Ureter (tissue), 1 donor: Measurements from ENCODE around the genes MRPS11 and AEN.

DNA sequence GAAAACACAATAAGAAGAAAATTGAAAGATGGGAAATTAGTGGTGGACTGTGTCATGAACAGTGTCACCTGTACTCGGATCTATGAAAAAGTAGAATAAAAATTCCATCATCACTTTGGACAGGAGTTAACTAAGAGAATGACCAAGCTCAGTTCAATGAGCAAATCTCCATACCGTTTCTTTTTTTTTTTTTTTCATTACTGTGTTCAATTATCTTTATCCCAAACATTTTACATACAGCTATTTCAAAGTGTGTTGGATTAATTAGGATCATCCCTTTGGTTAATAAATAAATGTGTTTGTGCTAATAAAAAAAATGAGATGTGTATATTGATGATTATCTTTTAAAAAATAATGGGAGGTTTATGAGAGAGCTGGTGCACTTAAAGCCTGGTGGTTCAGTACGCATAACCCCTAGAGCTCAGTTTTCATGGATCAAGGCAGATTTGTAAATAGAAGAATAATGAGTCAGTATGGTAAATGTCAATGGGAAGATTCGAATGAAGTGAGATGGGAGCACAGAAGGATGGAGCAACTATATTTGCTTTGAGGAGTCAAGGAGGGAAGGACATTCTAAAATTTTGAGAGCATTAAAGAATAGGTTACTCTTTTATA lies 35.2 kb downstream of the AKAP13 start:
- PRO-cap = no peak

GRCh38 chr15:85482741-85483247 lies 102.4 kb downstream of the AKAP13 start:
- PRO-cap = no peak

GRCh38 chr15:85494039-85494917 lies 113.9 kb downstream of the AKAP13 start:
- PRO-cap = no peak

DNA sequence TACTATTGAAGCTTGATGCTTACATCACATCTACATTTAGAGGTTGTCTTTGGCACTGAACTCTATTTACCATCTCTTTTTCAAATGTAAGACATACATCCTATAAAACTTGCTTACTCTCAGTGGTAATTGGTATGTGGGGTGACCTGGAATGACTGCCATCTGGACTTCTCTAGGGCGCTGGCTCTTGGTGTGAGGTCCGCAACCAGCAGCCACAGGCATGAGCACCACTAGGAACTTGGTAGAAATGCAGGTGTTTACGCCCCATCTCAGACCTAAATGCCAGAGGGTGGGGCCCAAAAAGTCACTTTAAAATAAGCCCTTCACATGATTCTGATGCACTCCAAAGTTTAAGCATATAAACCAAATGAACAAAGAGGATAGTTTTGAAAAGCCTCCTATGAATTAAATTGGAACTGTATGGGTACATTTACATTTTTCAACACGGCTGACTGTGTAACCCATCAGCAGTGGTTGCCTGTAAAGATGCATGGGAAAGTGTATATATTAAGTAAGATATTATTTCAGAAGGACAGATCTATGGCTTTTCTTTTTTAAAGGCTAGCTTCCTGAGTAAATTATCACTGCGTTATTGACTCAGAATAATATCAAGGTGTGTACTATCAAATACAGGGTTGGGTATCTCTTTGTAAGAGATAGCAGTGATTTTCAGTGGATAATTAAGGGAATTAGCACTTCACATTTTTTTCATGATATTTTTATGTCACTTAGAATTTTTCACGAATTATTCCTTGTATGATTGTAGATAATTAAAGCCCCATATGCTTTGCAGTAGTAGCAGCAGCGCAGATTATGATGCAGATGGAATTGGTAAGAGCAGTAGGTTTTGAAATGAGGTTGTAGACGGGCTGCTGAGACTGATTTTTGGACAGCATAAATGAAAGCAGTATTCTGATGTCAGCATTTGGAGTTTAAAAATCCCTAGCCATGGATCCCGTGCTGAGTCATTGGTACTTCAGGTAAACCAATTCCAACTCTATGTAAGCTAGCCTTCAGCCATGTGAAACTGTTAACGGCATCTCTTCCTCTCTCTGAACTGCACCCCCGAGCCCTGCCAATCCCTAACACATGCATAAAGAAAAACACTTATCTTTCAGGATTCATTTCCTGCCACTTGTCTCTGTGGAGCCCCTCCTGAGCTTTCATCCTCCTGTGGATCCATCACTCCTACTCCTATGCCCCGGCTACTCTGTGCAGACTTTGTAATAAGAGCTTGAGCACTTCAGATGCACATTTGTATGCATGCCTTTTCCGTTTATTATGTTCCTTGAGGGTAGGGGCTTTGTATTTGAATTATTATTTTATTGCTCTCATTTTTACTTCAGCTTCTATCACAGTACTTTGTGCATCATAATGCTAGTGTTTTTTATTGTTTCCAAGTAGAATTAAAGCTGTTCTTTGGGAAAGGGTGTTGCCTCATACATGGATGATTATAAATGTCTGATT lies 118.7 kb downstream of the AKAP13 start:
- PRO-cap = no peak

- PRO-cap = no peak
These were observed 203.0 kb downstream of the AKAP13 start for GRCh38 chr15:85583379-85583822.

DNA sequence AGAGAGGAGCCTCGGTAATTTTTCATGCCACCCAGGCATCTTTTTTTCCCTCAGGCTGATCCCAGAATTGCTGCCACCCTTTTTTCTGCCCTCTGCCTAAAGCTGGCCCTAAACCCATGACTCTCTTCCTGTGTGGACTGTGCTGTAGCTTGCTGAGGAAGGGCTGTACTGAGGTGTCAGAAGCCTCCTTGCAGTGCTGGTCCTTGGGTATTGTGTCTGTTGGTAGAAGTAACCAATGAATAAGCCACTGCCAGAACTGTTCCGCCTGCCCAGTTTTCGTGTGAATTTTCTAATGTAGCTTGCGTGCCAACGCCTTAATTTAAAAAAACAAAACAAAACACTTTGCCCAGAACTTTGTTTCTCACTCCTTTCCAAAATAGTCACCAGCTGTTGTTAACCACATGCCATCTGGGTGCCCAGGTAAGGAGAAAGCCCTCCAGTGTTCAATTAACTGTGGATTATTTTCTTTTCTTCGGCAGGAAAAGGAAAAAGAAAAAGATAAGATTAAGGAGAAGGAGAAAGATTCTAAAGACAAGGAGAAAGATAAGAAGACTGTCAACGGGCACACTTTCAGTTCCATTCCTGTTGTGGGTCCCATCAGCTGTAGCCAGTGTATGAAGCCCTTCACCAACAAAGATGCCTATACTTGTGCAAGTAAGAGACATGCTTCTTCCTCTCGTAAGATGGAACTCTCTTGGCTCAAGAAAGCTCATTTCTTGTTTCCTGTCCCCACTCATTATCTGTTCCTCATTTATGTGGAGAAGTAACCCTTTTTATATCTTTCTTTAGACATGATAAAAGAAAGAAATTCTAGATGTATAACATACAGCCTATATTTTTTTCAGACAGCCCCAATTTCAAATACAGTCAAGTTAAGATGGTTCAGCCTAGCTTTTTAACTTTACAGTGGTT lies 101.7 kb downstream of the KLHL25 start:
- PRO-cap = no peak

GRCh38 chr15:85704648-85705448 lies 89.9 kb downstream of the KLHL25 start:
- PRO-cap = no peak

DNA sequence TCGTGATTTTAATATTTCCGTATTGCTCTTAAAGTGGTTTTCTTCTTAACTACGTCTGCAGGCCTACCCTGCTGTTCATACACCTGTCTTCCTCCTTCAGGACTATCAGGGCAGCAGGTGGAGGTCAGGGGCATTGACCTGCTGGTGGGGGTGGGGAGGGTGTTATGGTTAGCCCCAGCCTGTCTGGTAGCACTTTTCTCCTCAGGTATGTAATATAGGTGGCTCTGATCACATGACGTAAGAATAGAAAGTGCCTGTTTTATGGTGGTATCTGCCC lies 86.4 kb downstream of the KLHL25 start:
- PRO-cap = no peak

DNA sequence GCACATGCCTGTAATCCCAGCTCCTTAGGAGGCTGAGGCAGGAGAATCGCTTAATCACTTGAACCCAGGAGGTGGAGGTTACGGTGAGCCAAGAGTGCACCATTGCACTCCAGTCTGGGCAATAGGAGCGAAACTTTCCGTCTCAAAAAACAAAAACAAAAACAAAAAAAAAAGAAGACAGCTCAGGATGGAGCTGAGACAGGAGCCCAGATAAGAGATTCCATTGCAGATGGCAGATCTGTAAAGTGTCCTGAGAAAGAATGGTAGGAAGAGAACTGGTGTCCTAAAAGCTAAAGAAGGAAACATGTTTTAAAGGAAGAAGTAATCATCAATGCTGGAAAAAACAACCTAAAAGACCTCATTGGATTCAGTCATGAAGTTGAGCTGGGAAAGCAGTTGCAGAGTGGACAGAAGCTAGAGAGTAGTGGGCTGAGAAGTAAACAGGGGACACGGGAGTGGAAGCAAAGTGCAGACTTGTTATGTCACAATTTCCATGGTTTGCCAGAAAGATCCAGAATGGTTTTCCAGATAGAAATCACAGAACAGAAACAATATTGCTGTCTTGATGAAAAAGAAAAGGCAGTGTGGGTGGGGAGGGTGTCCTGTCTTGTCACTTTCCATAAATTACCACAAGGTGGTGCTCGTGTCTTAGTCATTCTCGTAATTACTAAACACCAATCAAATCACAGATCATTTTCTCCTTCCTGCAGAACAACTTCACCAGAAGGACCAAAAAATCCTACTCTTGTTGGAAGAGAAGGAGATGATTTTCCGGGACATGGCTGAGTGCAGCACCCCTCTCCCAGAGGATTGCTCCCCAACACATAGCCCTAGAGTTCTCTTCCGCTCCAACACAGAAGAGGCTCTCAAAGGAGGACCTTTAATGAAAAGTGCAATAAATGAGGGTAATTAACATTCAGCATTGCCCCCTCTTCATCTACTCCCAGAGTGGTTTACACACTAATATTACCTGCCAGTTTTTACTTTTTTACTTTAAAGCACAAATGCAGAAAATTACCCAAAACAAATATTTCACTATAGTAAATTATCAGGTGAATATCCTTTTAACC lies 64.6 kb downstream of the KLHL25 start:
- PRO-cap = no peak

DNA sequence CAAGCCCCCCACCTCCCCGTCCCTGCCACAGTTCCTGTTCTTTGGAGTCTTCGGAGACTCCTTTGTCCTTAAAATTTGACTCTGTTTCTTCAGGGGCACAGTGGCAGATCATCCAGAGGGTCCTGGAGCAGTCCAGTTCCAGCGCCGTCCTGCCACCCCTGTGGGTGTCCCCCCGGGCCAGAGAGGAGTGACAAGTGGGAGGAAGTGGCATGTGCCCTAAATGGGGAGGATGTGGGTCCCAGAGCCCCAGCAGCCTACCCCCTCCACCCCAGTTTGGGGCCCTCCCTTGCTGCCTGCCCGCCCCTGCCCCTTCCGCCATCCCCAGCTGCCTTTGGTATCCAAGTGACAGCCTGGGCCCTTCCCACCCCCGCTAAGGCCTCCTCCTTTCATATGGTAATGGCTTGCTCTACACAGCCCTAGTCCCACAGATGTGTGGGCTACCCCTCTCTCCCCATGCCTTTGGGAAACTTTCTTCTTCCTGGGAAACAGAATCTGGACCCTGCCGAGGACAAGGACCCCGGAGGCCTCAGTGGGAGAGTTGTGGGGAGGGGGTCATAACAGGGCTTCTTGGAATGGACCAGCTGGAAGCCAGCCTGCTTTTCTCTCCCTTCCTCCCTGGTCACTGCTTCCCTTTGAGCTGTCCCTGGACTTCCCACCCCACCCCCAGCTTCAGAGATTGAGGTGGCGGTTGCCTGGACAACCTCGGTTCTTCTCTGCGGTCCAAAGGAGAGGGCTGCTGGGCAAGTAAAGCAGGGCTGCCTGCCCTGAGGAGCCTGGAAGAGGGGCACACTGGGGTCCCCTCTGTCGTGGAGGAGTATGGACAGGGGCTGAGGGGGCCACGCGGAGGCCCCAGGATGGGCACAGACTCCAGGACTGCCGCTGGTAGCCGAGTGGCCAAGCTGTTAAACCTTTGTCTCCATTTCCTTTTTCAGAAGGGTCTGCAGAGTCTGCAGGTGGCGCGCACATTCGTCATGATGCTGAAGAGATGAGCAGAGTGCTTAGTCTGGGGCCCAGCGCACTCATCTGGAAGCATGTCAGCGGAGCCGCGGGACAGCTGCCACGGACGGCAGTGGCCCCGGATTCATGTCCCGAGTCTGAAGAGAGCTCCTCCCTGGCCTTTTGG lies 43.1 kb downstream of the KLHL25 start:
- PRO-cap = no peak

DNA sequence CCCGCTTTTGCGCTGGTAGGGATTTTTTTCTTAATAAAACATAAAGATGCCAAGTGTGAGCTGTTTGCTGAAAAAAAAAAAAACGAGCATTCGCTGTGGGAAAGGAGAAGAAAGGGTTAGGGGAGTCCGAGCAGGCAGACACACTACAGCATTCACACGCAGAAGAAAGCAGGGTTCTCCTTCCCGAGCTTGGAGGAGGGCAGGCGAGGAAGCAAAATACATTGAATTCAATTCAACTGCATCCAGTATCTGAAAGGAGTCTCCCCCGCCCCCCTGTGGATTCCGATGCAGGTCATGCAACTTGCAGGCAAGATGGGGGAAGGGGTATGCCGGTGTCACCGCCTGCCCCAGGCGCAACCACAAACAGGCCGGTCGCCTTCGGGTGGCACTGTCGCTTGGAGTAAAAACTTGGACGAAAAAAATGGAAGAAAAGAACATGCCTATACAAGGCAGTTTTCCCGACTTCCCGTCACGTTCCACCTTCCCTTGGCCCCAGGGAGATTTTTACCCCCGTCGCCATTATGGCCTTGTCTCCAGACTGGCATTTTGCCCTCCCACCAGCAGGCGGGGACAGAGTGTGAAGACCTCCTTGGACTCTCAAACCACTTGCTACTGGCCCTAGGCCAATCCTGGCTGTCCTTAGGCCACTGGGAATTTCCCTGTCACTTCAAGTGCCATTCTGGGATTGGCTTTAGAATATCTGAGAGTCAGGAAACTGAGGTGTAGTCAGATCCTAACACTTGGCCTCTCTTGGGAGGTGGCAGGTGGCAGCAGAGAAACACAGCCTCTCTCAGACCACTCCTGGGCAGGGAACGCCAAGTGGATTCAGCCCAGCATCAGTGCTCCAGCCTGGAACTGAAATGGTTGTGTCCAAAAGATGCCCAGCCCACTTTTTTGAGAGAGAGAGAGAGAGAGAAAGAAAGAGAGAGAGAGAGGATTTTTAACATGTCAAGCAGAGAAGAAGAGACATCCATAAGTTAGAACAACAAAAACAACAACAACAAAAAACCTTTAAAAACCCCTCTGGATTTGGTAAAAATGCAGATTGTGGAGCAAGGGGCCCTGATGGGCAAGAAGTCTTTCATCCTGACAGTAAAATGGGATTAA lies 1.7 kb upstream of the NTRK3 start:
- PRO-cap = no peak

DNA sequence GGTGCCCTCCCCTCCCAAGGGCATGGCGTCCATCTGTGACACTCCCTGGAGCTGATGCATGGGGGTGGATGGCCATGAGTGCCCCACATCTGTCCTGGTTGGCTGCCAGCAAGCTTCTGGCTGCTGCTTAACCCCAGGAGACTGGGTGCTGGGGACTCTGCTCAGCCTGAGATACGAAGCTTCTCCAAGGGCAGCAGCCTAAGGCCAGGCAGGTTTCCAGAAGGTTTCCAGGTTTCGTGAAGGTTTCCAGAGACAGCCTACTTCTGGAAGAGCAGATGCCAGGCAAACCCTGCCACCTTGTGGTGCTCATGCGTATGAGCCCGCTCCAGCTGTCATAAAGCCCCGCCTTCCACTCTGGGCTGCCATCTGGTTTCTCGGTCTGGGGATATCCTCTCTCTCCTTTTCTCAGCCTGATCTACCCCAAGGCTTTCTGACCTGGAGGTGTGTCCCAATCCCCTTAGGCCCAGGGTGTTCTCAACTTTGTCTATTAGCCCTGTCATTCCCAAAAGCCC lies 12.2 kb downstream of the MRPL46 start:
- PRO-cap = no peak

DNA sequence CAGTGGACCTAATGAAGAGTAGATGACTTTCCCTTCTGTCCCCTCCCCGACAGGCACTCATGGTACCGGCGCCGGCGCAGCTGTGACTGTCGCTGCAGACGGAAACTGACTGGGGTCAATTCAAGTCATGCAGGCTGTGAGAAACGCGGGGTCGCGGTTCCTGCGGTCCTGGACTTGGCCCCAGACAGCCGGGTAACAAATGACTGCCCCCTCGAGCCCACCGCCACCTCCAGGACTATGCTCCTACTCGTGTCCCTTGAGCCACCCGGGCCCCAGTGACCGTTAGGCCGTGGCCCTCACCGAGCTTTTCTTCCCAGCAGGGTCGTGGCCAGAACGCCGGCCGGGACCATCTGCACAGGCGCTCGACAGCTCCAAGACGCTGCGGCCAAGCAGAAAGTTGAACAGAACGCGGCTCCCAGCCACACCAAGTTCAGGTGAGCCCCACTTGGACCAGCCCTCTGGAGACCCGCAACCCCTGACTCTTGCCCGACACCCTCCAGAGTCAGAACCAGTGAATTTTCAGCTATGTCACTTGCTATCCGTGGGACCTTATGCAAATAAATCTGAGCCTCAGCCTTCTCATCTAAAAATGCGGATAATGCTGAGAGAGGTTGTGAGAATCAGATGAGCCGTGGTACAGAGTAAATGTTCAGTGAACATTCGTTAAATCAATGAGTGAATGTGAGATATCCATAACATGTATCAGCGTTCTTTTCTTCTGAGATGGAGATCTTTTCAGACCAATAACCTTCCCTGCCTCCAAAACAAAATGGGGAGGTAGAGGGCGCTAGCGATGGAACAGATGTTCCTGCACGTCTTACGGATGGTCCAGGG lies at the start of gene MRPS11:
MRPS11 (plus strand) TSS at position 118 of the 834 bp plus-strand sequence.
- PRO-cap = bidirectional peak, plus-strand start at position 135 of the sequence, minus-strand start outside the sequence

DNA sequence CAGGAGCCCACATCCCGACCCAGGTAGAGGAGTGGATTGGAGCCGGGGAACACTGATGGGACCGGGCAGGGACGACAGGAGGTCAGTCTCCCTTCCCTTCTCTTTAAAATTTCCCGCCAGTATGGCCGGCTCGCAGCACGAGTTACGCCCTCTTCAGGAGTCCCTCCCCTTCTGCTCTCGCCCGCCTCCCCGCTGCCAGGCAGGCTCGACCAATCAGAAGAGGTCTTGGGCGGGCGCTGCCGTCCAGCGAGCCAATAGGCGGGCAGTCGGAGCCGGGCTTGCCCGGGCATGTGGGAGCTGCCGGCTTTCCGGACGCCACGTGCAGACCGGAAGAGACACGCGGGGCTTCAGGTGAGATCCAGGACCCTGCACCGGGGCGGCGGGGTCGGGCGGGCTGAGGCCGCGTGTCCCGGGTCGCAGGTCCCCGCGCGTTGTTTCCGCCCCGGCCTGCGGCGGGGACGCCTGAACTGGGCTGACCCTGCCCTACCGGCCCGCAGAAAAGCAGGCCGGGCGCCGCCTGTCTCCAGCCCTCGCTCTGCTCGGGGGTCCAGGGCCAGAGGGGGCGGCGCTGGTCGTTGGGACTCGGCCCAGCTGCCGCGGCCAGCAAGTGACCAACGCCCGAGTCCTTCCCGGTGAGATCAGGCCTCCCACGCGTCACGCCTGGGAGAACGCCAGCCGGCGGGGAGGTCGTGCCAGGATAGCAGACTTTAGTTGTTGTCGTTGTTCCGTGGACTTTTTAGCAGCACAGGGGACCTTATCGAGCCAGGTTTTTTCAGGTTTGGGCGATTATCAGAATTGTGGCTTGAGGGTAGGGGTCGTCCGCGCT lies at the start of gene AEN:
AEN (plus strand) TSS at position 309 of the 826 bp plus-strand sequence.
- PRO-cap = unidirectional peak, plus-strand start at position 306 of the sequence; bidirectional peak, plus-strand start at position 674 of the sequence, minus-strand start at position 609 of the sequence

DNA sequence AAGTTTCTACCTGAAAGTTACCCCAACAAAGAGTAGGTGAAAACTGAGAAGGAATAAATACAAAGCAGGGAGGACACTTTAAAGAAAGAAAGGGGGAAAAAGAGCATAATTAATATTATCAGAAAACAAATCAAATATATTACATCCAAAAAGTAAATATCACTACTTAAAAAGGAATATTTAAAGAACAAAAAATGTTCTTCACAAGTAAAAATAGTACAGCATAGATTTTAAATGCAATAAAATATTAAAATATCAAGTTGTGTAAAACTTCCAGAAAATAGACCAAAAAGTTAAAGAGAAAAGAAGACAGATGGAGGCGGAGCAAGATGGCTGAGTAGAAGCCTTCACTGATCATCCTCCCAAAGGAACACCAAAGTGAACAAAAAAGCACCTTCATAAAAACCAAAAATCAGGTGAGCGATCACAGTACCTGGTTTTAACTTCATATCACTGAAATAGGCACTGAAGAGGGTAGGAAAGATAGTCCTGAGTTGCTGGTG lies 23.9 kb downstream of the ISG20 start:
- PRO-cap = no peak

GRCh38 chr15:88811427-88811826 lies 8.2 kb downstream of the ACAN start:
- PRO-cap = no peak

DNA sequence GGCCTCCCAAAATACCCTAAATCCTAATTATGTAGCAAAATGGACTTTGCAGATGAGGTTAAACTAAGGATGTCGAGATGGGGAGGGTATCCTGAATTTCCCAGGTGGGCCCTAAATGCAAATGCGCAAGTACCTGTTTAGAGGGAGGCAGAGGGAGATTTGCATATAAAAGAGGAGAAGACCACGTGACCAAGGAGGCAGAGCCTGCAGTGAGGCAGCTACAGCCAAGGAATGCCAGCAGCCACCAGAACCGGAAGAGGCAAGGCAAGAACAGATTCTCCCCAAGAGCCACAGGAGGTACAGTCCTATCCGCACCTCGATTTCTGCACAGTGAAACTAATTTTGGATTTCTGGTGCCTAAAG lies 10.7 kb downstream of the HAPLN3 start:
- PRO-cap = no peak

DNA sequence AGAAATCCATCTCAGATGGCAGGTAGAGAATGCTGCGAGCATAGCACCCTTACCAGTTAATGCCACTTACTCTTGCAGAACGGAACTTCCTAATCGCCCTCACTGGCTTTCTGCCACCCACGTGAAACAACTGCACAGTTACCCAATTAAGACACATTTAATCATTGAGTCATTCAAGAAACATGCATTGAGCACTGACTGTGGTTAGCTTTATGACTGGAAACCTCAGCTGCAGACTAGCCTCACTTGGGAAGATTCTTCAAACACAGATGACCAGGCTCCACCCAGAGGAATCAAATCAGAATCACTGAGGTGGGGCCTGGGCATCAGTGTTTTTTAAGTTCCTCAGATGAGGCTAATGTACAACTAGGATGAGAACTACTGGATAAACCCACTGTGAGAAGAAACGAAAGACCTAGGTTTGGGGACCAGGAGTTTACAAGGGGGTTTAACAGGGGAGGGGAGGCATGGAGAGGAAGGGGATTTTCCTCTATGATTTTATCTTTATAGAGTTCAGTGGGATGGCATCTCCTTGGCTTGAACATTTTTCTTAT lies 5.7 kb upstream of the MFGE8 start:
- PRO-cap = no peak

DNA sequence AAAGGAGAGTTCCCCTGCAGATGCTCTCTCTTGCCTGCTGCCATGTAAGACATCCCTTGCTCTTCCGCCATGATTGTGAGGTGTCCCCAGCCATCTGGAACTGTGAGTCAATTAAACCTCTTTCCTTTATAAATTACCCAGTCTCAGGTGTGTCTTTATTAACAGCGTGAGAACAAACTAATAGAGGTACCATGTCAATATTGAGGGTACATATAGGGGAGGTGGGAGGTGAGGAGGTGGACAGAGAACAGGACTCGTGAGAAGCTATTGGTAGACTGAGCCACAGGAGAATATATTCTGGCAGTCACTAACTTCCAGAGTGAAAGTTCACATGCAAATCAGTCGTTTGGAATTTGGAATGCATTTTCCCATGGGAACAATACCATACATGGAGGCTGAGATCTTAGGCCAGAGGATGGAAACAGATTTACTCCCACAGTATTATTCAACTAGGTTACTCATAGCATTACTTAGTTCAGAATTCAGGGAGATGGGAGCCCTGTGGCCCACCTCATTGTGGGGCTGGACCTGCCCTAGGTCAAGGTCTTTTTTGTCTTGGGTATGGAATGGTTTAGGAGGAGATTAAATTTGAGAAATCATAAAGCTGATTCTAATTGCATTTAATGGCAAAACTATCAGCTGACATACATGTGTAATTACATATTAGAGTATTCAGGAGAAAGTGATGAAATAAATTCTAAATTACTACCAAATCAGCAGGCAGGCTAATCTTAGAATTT lies 36.4 kb upstream of the ABHD2 start:
- PRO-cap = no peak

- PRO-cap = no peak
These were observed 43.1 kb downstream of the ABHD2 start for GRCh38 chr15:89131203-89131853.